Parotid gland (tissue), 1 donor: ENCODE measurements around a stretch of chr19.

- PRO-cap, result no peak
Observed at GRCh38 chr19:16115502-16116170, 3.9 kb downstream of the RAB8A start.

- PRO-cap, result no peak
Observed at GRCh38 chr19:16117797-16118031, 6.0 kb downstream of the RAB8A start.

- PRO-cap, result no peak
Observed at GRCh38 chr19:16157788-16158069, 14.2 kb downstream of the HSH2D start.

DNA sequence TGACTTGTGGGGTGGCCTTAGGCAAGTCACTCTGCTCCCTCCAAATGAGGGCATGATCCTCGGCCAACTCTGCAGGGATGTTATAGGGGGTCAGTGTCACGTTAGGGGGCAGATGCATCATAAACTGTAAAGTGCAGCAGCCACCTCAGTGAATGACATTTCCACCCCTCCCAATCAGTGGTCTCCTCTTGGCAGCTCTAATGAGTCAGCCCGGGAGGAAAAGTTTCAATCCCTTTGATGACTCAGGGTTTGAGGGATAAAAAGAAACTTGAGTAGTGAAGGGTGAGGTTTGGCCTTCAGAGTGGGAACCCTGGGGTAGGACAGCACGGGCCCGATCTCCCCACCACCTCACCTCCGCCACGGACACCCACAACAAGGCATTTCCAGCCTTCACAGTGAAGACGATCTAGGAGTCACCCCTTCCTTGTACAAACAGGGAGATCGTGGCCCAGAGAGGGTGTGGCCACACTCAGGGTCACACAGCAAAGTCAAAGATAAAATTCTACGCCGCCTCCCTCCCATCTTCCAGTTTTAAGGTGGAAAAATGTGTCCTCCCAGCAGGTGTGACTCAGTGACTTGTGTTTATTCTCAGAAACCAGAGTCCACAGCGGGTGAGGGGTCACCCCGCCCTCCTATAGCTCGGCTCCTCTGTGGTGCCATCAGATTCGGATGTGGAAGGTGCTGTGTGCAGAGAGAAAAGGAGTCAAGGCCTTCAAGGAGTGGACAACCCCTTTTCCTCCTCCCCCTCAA lies 12.3 kb downstream of the CIB3 start:
- PRO-cap, result no peak

DNA sequence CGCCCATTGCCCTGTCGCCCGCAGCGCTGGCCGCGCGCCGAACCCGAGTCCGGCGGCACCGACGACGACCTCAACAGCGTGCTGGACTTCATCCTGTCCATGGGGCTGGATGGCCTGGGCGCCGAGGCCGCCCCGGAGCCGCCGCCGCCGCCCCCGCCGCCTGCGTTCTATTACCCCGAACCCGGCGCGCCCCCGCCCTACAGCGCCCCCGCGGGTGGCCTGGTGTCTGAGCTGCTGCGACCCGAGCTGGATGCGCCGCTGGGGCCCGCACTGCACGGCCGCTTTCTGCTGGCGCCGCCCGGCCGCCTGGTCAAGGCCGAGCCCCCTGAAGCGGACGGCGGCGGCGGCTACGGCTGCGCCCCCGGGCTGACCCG lies 553 bp downstream of the KLF2 start:
- PRO-cap, result no peak

DNA sequence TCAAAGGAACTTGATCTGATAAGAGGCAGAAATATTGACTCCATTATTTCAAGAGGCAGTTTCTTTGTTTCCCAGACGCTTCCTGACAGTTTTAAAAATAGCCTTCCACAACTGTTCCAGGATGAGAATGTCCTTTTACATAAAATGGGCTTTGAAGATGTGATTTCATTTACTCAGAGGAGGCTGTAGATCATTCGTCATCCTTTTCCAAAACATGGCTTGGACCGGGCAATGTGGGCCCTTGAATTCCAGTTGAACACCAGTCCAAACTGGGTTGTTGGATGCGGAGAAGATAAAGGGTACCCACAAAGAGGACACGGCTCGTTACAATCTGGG lies 23.2 kb downstream of the KLF2 start:
- PRO-cap, result bidirectional peak, plus-strand start at position 168 of the sequence, minus-strand start outside the sequence

DNA sequence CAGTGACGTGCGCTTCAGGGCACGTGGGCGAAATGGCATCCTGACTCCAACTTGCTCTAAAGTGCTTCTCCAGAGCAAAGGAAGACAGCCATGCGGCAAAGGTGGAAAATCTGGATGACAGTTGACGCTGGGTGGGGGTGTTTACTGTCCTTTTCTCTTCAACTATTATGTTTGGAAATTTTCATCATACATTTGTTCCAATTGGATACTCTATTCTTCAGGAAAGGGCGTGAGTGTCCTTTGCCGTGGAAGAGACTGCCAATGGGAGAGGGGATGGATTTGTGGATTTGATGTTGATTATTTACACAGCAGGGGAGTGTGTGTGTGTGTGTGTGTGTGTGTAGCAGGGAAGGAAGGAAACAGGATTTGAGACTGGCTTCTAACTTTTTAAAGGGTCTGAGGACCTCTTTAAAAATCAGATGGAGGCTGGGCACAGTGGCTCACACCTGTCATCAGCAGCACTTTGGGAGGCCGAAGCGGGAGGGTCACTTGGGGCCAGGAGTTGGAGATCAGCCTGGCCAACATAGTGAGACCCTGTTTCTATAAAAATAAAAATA lies 25.2 kb downstream of the KLF2 start:
- PRO-cap, result bidirectional peak, plus-strand start at position 411 of the sequence, minus-strand start at position 167 of the sequence

GRCh38 chr19:16359033-16359732 lies 34.6 kb downstream of the KLF2 start:
- PRO-cap, result no peak

- PRO-cap, result no peak
Observed at GRCh38 chr19:16403232-16404093, 68.3 kb downstream of the EPS15L1 start.

GRCh38 chr19:16449346-16450047 lies 22.3 kb downstream of the EPS15L1 start:
- PRO-cap, result no peak

GRCh38 chr19:16462805-16463174 lies 9.0 kb downstream of the EPS15L1 start:
- PRO-cap, result no peak

DNA sequence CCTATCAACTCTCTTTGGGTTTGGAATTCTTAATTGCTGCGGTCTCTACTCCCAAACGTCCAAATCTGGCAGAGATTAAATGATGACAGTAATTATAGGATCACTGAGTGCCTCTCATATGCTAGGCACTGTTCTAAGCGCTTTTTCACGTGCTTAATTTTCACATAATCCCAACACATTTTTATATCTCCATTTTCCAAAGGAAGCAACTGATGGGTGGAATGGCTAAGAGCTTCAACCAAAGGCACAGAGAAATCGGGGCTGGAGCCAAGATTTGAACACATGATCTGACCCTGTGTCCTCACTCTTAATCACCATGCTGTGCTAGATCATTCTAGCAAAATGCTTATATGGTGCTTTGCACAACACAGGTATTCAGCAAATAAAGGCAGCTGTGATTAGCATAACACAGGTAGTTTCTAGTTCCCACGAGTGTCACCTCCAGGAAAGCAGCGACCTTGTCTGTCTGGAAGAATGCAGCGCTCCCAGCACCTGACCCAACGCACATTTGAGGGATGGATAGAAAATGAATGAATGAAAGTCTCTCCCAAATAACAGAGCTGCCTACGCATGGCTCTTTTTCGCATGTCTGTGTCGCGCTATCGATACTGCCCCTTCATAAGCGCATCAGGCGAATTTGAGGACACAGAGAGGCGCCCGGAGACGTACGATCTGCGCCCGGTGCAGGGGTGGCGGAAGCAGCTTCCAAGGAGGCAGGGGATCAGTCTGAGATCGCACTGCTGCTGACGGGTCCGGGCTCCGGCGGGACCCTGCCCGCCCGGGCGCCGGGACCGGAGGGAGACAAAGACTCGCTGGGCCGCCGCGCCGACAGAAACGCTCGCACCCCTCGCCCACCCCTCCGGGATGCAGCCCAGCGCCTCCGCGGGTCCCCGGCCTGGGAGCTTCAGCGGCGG lies 777 bp downstream of the EPS15L1 start:
- PRO-cap, result no peak

GRCh38 chr19:16509400-16510051 lies 13.3 kb downstream of the C19orf44 start:
- PRO-cap, result unidirectional peak, plus-strand start at chr19:16509921

- PRO-cap, result no peak
Observed at GRCh38 chr19:16518194-16519001, 22.2 kb downstream of the C19orf44 start.

GRCh38 chr19:16531566-16531805 lies 10.8 kb downstream of the CHERP start:
- PRO-cap, result no peak

GRCh38 chr19:16569211-16569579 lies 3.0 kb downstream of the SLC35E1 start:
- PRO-cap, result no peak

DNA sequence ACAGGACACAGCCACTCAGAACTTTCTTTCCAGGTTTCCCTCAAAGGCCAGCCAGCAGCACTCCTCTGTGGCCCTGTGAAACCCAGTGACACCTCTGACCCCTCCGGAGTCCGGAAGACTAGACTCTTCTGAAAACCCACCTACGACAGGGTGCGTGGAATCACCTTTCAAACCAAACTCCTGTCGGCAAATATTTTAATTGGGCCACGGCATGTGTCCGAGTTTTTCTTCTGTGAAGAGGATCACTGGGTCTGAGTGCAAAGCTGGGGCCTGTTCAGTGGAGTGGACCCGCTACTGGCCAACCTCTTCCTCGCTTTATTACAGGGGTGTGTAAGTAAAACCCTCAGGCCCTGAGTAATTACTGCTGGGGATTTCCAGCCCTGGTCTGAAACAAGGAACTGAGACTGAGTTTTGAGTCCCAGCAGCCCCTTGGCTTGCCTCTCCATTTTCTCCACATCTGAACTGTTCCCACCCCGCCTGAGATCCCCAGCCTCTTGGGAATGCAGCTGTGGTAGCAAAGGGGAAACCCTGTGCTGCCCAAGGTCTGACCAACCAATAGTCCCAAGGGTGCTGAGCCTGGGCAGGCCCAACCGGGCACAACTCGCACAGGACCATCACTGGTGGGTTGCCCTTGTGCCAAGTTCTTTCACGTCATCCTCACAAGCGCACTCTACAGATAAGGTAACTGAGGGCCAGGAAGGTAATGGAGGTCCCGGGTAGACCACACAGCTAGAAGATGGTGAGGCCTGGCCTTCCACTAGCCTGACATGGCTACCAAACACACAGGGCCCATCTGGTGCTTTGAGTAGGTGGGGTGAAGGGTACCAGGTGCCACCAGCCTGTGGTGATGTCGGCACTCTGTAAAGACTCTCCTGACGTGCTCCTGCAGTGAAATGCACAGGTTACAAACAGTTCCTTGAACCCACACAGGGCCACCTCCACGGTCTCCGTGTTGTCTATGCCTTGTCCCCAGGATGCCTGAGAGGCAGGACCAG lies 13.7 kb upstream of the SLC35E1 start:
- PRO-cap, result no peak

DNA sequence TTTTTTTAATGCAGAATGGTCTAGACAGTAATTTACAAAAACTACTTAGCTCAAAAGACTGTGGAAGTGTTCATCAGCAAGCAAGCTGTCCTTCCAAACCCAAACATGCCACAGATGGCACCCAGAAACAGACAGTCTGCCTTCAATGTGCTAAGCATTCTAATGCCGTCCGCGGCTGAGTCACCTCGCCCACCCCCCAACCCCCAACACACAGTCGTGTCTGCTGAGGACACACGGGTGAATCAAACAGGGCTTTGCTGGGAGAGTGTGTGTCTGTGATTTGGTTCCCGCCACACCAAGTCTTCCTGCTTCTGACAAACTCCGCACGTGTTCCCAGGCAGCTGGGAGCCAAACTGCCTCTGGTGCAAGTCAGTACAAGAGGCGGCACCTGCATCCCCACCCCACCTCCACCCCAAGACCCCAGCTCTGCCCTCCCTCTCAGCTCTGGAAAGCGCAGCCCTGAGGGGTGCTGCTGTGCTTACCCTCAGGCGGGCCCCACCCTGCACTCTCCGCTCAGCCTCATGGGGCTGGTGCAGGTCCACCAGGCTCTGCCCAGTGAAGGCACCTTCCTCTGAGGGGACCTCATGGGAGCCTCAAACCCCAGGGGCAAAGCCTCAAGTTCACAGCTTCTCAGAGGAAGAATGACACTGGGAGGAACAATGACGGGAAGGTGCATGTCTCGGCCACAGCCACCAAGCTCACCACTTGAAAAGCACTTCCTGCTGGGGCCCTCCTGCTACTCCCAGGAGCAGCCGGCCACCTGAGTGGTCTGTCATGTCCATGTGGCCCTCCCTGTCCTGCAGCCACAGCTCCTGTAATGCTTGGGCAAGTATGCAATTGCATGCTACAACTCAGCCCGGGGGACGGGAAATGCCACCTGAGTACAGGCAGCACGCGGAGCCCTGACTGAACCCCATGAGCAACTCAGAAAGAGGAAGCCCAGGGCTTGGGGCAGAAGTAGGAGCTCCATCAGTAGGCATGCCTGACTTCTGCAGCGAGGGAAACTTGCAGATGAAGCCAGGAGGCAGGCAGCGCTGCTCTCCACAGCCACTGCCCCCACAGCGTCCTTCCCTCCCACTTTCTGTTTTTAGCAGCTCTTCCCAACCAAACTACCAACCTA lies 15.1 kb upstream of the SLC35E1 start:
- PRO-cap, result no peak

GRCh38 chr19:16628683-16629714 lies 995 bp upstream of the MED26 start:
- PRO-cap, result unidirectional peak, minus-strand start at chr19:16628893; unidirectional peak, minus-strand start at chr19:16629345

- PRO-cap, result no peak
Observed at GRCh38 chr19:16652329-16653058, 7.5 kb downstream of the SMIM7 start.